ReNcell CX (cell line): ENCODE measurements around a stretch of chrX.

GRCh38 chrX:38807408-38808232 lies 6.4 kb downstream of the MID1IP1 start:
- PRO-cap, result no peak

DNA sequence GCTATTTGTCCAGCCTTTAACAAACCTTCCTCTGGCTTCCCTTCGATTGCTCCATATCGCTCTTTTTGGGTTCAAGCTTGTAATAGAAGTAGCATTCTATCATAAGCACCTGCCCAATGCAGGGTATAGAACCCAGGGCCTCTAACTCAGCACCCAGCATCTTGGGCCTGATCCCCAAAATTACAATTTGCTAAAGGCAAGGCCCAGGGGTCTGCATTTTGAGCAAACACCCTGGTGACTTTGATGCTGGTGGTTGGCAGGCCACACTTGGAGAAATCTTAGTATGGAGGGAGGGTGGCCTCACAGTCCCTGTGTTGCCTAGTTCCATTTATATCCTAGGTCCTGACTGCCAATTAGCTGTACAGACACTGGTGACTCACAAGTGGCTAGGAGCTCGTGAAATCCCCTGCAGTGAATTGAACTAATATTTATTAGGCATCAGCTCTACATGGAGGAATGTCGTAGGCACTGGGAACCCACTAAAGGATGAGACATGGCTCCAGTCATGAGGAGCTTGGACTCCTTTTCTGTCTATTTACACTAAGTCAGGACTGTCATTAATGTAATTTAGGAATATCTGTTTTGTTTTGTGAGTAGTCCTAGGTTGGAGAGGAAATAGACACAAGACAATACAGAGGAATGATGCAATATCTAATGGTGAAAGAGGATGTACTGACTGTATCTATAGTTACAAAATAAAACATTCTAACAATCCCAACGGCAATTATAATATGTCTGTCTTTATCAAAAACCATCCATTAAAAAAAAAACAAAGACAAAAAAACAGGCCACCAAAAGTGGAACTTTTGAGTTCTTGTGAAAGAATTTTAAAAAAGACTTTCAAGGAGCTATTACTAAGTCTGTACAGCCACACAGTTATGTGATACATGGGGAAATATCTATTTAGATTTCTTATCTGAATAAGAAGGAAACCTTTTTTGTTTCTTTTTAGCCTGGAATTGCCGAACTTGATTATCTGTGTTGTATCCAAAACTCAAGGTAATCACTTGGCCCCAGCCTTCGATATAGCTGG lies 67.7 kb downstream of the MID1IP1 start:
- PRO-cap, result no peak

DNA sequence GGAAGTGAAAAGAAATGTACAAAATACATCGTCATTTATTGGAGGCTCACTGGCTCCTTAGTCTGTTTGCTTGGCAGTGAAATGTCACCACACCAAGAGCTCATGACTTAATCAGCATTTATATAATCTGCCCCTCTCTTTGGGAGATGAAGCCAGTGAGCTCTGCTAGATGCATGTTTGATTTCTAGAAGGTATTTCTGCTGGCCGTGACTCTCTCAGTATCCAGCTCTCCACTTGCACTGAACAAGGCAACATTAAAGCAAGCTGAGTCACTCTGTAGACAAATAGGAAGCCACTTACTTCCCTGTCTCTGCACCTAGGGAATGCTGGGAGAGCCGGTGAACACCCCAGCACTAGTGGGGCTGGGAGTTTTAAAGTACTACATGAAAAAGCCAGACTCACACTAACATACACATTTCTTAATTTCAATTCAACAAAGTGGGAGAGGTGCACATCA lies 79.2 kb downstream of the MID1IP1 start:
- PRO-cap, result no peak

DNA sequence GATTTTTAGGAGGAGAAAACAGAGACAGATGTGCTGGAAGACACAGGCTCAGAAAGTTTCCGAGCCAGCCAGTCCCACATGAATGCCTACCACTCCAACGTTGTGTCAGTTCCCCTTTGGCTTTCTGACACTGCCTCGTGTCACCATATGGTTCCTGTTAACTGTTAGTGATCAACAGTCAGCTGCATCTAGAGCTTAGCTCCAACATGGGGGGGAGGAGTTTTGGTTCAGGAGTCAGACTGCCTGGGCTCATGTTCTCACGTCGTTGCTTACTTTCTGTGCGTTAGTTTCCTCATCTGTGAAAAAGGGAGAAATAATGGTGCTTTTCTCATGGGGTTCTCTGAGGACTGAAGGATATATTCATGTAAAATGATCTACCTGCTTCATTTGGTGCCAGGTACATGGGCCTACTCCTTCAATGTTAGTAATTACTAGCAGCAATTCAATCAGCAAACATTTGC lies 343.8 kb downstream of the MID1IP1 start:
- PRO-cap, result no peak

GRCh38 chrX:39336371-39337781 lies 535.6 kb downstream of the MID1IP1 start:
- PRO-cap, result no peak

DNA sequence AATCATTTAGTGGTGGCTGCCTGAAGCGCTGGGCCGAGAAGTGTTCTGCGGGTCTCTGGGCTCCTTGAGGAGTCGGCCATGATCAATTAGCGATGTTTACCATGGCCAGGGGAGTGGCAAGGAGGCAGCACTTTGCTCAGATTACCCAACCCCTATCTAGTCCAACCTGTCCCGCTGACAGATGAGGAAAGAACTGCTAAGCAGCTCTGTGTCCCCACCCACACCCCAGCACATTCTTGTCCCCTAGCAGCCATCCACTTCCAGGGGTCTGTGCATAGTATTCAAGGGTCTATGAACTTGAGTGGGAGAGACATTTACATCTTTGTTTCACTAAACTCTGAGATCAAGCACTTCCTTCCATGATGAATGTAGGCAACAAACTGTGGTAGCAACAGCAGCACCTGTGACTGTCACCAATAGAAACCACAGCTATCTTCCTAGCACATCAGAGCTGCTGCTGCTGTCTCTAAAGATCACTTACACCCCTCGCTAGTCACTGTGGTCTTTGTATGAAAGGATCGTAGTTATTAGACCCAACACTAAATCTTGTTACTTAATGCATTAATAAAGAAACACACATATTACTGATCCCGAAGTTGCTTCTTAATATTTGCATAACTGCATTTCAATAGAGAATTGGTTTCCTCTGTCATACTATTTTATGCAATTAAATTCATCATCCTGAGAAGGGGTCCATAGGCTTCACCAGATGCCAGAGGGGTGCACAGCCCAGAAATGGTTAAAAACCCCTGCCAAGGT lies 331.5 kb downstream of the BCOR start:
- PRO-cap, result no peak

GRCh38 chrX:39787865-39788377 lies 309.8 kb downstream of the BCOR start:
- PRO-cap, result no peak

DNA sequence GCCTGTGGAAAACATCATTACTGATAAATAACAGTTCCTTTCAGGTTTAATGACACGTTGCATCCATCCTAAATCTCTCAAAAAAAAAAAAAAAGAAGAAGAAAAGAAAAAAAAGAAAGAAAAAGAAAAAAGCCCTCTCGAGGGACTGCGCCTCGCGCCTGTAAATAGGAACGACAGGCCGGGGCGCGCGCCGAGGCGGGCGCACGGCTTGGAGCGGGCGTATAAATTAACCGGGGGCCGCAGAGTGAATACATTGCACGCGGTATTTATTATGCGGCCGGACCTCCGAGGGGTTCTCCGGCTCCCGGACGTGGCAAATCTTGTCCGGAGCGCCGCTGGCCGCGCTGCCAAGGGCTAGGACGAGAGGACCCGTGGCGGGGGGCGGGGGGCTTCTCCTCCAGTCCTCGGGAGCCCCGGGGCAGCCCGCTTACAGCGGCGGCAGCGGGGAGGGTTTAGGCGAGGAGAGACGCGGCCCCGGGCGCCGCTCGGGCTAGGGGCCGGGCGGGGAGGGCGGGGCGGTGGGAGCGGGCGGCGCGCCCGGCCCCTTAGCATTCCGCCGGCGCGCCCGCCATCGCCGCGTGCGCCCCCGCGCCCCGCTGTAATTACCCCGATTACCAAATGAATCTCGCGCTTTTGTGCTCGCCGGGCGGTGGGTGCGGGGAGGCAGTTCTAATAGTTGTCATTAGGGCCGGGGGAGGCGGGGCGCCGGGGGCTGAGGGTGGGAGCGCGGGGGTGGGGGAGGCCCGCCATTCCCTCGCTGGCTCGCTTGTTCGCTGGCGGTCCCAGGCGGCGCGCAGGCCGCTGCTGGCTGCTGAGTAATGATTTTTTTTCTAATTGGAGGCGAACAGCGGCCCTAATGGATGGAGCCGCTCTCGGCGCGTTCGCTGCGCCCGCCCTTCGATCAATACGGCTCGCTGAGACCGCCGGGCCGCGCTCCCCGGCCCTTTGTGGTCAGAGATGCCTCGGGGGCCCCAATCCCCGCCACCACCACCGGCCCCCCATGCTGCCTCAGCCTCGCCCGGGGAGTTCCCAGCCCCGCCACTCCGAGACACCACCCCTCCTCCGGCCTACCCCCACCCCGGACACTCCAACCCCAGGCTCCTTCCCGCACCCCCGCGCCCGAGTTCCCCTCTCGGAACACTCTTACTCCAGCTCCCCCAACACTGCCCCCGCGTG lies 276.6 kb downstream of the BCOR start:
- PRO-cap, result unidirectional peak, minus-strand start at position 567 of the sequence

GRCh38 chrX:39855526-39856206 lies 242.1 kb downstream of the BCOR start:
- PRO-cap, result no peak

GRCh38 chrX:39936817-39937803 lies 160.6 kb downstream of the BCOR start:
- PRO-cap, result no peak

DNA sequence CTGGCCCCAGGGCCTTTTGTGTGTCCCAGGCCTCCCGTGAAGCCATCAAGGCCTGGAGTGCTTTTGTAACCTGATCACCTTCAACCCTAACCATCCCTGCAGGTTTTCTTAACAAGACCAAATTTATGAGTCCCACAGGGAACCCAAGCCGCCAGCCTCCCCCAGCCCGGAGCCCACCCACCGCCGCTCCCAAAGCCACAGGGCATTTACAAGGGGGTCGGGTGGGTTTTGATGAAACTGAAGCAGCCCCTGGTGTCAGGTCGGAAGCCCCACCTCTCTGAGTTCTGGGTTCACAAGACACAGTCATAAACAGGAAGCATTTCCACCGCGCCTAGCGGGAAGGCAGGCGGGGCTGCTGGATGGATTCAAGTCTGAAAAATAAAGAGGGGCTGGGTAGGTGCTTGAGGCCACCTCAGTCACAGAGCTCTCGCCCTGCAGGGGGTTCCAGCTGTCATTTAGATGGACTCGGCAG lies 128.6 kb downstream of the BCOR start:
- PRO-cap, result no peak

DNA sequence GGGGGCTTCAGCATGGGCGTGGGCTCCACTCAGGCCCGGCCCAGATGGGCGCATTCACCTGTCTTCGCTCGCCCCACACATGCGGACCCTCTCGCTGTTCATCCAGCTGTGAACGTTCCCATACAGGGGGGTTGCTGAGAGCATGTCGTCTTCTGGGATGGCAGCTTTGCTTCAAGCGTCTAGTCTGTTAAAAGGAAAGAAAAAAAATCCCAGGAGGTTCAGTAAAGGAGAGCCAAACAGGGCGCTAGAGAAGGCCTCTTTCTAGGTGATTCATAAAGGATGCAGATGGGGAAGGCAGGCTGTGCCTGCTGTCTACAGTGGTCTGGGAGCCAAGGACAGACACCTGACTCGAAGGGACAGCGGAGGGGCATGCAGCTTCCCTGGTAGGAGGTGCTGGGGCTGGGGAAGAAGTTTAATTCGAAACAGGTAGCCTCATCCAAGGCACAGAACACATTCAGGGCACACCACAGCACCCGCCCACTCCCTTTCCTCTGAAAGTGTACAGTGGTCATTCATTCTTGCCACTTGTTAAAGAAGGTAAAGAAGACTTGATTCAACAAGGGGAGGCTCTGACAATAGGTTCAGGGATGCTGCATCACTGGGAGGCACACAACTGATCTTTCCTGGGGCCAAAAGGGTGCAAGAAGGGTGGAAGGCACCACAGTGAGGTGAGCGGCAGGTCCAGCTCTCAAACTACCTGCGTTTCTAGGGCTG lies 19.8 kb downstream of the BCOR start:
- PRO-cap, result no peak

GRCh38 chrX:40158236-40158873 lies 60.6 kb upstream of the BCOR start:
- PRO-cap, result bidirectional peak, plus-strand start at chrX:40158379, minus-strand start at chrX:40158340

DNA sequence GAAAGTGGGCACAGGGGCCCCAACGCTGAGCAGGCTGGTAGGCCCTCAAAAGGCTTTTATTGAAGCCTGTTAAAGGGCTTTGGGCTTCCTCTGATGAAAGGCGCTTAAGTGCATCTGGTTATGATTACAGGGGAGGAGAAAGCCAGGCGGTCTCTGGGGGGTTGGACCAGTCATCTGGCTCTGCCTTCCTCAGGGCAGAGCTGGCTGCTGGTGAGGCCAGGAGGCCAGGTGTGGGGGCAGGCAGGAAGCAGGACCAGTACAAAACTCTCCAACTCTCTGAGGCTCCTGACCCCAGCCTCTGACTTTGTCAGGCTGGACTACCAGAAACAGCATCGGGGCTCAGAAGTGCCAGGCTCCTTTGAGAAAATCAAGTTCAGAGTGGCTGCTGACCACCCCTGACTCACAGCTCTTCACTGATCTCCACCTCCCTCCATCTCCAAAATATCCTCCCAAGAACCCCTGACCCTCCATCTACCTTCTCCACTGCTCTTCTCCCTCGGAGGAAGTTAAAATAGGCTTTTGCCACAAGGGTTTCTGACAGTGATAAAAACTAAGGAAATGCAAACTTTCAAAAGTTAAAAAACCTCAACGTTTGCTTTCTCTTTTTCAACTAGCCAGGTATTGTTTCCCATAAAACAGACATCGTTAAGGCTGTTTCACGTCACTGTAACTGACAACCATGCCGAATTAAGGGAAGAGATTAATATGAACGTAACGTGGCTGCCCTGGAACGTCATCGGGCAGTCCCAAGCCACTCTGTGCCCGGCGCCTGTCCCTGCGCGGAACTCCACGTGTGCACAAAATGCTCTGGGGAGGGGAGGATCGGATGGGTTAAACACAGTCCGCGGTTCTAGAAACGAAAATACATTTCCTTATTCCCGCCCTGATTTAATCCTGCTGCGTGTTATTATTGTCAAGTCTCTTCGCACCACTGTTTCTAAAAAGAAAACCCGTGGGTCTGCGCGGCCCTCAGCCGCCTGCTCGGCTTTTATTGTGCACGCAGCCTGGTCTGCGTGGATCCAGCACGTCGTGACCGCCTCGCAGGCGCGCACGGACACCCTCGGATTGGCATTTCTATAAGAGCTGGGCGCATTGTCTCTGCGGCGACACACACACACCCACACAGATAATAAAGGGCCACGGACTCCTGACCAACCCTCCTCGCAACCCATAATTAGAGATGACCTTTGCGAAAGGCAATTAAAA lies 69.3 kb upstream of the BCOR start:
- PRO-cap, result no peak

DNA sequence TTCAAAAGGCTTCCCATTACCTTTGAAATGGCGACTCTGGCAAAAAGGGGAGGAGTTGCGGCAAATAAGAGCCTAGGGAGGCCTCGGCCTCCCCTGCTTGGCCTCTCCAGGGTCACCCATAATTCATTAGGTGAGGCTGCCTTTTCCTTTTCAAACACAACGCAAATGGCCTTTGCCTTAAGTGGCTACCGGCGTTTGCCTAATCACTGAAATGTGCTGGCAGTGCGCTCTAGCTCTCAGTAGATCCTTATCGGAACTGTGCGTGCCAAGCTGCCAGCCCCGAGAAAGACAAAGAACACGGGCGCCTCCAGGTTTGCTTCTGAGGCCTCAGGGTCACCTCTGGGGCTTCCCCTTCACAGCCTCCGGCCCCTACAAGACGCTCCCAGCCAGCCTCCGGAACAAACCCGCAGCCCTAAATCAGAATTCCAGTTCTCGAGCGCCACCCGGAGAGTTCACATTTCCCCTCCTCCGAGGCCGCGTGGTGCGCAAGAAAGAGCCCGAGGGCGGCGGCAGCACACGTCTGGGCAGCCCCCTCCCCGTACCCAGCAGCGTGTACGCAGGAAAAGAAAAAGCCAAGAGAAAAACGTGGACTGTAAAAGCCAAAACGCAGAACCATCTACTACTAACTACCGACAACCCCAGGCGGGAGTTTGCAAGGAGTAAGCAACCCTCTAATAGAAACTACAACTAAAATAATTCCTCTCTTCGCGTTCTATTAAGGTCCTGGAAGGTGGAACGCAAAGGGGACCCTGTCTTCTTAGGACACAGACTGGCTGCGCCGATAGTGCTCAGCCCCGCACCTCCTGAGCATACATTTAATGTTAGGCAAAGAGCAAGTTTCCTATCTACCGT lies 76.4 kb upstream of the BCOR start:
- PRO-cap, result no peak

DNA sequence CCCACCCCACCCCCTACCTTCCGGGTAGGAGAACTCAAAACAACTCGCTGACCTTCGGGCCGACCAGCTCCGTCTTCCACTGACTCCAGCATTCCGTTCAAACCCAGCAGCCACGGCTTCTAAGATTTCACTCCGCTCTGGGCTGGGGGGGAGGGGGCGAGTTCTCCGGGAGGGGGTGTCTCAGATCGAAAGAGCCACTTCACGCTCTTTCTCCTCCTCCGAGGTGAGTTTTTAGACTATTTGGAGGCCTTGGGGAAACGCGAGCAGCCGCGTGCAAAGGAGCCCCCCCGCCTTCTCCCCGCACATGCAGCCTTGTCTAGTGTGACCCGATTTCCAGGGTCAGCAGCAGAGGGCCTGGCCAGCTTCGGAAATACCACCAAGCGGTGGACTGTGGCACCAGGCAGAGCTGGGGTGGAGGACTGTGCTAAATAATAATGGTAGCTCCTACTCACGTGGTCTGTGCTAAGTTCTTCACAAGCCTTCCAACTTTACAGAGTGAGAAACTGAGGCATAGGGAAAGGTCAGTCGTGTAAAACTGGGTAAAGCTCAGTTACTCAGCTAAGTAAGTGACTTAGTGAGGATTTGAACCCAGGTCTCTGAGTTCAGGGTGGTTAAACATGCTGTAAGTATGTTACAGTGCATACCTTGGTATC lies 79.3 kb upstream of the BCOR start:
- PRO-cap, result no peak

DNA sequence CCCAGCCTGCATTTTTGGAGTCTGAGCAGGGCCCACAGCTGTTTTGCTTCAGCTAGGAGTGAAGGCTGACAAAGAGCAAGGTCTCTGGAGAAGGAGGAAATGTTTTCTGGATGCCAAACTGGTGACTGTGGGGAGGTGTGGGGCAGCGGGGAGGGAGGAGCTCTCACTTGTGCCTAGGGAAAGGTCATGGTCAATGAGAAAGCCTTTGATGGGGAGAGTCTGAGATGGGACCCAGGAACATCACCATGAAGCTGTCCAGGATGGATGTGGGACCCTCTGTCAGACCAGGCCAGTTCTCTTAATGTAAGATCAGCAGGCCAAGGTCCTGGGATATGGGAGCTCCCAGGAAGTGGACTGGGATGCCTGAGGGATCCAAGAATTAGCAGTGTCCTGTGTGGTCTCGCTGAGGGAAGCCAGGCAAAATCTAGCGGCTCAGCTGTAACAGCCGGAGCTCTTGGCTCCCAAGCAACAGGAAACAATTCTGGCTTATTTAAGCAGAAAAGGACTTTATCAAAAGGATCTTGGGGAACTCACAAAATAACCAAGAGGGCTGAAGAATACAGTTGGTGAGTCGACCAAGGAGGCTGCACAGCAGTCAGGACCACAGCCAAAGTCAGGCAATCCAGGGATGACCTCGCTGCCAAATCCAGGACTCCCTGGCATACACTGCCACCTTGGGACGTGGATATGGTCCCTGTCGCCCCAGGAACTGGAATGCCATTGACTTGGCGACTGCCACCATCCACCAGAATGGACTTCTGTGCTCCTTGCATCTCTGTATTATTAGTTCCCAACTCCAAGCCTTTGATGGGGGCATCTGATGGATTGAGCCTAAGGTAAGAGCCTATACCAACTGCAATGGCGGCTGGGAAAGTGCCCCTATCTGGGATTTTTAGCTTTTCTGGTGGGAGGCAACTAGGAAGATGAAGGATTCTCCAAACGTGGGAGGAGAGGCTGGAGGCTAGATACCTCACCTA lies 165.2 kb upstream of the BCOR start:
- PRO-cap, result no peak

DNA sequence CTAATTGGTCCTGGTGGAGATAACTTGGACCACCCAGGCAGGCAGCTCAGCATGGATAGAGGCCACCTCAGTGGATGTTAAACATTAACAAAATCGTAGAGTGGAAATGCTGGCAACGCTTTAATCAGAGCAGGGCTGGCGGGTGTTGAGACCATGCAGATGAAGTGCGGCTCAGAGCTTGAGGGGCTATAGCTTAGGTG lies 178.0 kb upstream of the ATP6AP2 start:
- PRO-cap, result no peak

GRCh38 chrX:40539038-40540035 lies 41.4 kb upstream of the ATP6AP2 start:
- PRO-cap, result no peak

DNA sequence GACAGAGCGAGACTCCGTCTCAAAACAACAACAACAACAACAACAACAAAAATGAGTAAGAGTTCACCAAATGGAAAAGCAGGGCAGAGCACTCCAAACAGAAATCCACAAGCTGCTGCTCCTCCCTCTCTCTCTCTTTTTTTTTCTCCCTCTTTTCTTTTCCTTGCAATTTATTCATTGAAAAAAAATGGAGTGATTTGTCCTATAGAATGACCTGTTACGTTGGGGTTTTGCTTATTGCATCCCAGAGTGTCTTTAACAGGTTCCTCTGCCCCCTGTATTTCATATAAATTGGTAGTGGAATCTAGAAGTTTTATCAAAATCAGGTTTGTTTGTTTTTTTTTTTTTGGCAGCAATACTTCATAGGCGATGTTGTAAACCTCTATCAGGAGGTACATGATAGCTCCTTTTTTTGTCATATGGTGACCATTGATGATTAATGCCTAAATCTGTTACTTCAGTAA lies 64.9 kb upstream of the USP9X start:
- PRO-cap, result no peak